Liver (tissue), 9 donors: ENCODE measurements around a stretch of chr15.

- PRO-cap, 5 experiments = peak in 4 of 5 experiments; most common plus-strand start chr15:90665715 (in 1); most common minus-strand start chr15:90665648 (in 2)
- RAMPAGE, long total RNA, 2 experiments = no peak in any of the 2 experiments
- RRBS = 3% methylated on average over 6 of the region's 50 CpGs
Observed at GRCh38 chr15:90665501-90666295, 51.4 kb upstream of the BLM start.

- PRO-cap, 5 experiments = no peak in any of the 5 experiments
- RAMPAGE, long total RNA, 2 experiments = no peak in any of the 2 experiments
- RRBS = no CpG with 5 or more reads among the region's 3 CpGs
Observed at GRCh38 chr15:90742074-90742463, 24.9 kb downstream of the BLM start.

DNA sequence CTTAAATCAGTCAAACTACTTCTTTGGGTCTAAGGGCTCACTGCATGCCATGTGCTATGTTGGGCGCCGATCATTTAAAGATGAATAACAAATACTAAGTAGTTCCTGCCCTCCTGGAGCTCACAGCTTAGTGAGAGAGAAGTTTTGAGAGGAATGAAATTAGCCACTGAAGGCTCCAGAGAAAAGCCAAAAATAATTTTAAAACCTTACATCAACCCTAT, 44.5 kb downstream of the BLM start:
- PRO-cap, 5 experiments = no peak in any of the 5 experiments
- RAMPAGE, long total RNA, 2 experiments = no peak in any of the 2 experiments
- RRBS = no CpG with 5 or more reads among the region's 2 CpGs

GRCh38 chr15:90838619-90838929, 29.8 kb upstream of the FURIN start:
- PRO-cap, 5 experiments = no peak in any of the 5 experiments
- RAMPAGE, long total RNA, 2 experiments = no peak in any of the 2 experiments
- RRBS = no CpG with 5 or more reads among the region's 11 CpGs

DNA sequence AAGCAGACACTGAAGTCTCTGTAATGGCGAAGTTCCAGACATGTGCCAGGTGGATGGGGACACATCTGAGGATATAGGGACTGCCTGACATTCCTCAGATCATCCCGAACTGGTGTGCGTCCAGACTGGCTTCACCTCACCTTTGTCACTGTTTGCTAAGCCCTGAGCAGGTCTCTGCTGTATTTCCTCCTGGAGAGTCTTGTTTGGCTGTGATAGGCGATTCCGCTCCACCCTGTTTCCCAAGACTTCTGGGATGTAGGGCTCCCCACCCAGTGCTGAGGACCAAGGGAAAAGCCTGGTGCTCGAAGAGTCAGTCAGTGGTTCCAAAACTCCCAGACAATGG, 11.1 kb upstream of the FURIN start:
- PRO-cap, 5 experiments = peak in 1 of 5 experiments; most common plus-strand start position 102 of the sequence (in 1); most common minus-strand start position 144 of the sequence (in 1)
- RAMPAGE, long total RNA, 2 experiments = no peak in any of the 2 experiments
- RRBS = no CpG with 5 or more reads among the region's 6 CpGs

DNA sequence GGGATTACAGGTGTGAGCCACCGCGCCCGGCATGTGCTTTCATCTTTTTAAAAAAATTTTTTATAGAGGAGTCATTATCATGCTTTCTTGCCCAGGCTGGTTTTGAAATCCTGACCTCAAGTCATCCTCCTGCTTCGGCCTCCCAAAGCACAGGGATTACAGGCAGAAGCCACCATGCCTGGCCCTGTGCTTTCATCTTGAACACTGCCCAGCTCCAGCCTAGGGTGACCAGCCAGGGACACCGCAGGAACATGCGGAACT, 8.0 kb upstream of the FURIN start:
- PRO-cap, 5 experiments = peak in 2 of 5 experiments; most common minus-strand start position 199 of the sequence (in 2)
- RAMPAGE, long total RNA, 2 experiments = no peak in any of the 2 experiments
- RRBS = no CpG with 5 or more reads among the region's 6 CpGs

DNA sequence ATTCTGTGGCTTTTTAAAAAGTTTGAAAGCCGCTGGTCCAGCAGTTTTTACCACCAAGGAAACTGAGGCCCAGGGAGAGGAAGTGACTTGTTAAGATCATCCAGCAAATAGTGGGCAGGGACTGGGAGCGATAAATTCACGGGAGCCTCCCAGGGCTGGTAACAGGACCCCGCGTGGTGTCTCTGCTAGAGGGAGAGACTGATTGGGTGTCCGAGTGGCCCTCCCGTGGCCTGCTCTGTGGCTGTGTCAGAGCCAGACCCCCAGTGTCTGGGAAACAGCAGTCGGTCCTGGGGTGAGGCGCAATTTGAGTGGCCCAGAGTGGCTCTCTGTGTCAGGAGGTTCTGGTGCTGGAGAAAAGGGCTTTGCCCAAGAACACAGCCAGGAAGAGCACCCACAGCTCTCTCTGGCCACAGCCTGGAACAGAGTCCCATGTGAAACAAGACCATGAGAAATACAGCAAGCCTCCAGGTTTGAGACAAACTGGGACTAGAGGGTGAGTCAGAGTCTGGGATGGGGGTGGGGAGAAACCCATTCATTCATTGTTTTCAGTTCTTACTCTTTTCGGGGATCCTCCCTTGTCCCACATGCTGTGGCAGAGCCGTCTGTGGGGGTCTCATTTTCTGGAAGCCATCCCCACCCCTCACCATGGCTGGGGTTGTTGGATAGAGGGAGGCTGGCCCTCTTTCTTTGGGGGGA, 4.4 kb downstream of the FURIN start:
- PRO-cap, 5 experiments = peak in 3 of 5 experiments; most common plus-strand start position 280 of the sequence (in 2); most common minus-strand start position 109 of the sequence (in 1)
- RAMPAGE, long total RNA, 2 experiments = start-site peak on the plus strand in 2 of 2 experiments, centred at positions 184 to 261 of the sequence, 32 to 140 reads per replicate
- RRBS = no CpG with 5 or more reads among the region's 11 CpGs

DNA sequence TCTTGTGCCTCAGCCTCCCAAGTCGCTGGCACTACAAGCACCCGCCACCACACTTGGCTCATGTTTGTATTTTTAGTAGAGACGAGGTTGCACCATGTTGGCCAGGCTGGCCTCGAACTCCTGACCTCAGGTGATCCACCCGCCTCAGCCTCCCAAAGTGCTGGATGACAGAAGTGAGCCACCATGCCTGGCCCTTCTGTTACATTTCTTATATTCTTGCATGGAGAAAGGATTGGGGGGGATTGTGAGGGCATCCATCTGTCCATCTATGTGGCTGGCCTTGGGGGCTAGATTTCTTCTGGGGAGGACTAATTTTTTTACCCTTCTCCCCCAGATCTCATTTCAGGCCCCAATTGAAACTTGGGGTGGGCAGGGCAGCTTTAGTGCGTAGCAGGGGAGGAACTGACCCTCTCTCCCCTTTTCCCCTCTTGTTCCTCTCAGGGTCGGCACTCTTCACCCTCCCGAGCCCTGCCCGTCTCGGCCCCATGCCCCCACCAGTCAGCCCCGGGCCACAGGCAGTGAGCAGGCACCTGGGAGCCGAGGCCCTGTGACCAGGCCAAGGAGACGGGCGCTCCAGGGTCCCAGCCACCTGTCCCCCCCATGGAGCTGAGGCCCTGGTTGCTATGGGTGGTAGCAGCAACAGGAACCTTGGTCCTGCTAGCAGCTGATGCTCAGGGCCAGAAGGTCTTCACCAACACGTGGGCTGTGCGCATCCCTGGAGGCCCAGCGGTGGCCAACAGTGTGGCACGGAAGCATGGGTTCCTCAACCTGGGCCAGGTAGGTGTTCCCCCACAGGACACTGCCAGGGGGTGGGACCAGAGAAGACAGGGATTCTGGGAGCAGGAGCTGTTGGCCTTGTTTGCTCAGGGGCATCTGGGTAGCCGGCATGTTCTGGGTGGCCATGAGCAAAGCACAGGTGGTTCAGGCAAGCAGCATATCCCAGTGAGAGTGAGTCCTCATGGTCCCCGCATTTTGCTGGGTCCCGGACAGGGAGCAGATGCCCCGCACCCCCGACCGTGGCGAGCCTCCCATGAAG, 7.1 kb downstream of the FURIN start:
- PRO-cap, 5 experiments = no peak in any of the 5 experiments
- RAMPAGE, long total RNA, 2 experiments = no peak in any of the 2 experiments
- RRBS = 76% methylated on average over 6 of the region's 25 CpGs

DNA sequence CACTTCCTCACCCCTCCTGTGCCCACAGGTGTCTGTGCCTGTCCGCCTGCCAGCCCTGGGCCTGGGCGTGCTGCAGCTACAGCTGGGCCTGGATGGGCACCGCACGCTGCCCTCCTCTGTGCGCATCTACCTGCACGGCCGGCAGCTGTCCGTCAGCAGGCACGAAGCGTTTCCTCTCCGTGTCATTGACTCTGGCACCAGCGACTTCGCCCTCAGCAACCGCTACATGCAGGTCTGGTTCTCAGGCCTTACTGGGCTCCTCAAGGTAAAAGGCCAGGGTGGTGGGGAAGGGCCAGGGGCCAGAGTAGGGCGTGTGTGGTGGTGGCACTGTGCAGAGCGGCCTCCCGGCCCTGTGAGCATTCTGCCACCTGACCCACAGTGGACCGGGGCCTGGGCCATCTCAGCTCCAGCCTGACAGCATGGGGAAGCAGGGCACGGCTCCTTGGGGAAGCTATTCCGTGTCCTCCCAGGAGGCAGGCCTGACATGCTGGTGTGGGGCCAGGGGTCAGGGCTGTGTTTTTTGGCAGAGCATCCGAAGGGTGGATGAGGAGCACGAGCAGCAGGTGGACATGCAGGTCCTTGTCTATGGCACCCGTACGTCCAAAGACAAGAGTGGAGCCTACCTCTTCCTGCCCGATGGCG, 9.0 kb downstream of the MAN2A2 start:
- PRO-cap, 5 experiments = no peak in any of the 5 experiments
- RAMPAGE, long total RNA, 2 experiments = no peak in any of the 2 experiments
- RRBS = no CpG with 5 or more reads among the region's 26 CpGs

GRCh38 chr15:90914276-90914762, 11.2 kb downstream of the MAN2A2 start:
- PRO-cap, 5 experiments = no peak in any of the 5 experiments
- RAMPAGE, long total RNA, 2 experiments = no peak in any of the 2 experiments
- RRBS = no CpG with 5 or more reads among the region's 11 CpGs

DNA sequence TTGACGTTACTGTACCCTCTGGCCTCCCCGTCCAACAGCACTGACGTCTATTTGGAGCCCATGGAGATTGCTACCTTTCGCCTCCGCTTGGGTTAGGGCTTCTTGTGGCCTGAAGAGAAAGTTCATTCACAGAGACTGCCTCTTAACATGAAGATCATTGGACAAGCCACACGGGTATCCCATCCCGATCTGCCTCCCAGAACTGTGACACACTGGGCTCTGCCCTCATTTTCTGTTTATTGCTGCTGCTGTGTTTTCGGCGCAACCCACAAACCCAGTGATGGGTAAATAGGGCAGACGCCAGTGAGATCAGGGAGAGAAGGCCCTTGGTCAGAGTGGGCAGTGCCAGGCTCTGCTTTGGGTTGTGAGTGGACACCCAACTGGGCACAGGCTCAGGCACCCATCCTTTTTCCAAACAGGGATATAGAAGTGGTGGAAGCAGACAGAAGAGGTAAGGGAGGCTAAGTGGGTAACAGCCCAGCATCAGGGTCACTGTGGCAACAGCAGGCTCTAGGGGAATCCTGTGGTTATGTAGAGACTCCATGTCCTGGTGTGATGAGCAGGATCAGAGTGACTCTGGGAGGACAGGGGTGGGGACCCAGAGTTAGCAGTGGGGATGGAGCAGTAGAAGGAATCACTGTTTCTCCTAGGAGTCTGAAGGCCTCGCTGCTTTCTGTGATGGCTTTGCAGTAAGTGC, 12.5 kb downstream of the HDDC3 start:
- PRO-cap, 5 experiments = no peak in any of the 5 experiments
- RAMPAGE, long total RNA, 2 experiments = no peak in any of the 2 experiments
- RRBS = no CpG with 5 or more reads among the region's 11 CpGs

DNA sequence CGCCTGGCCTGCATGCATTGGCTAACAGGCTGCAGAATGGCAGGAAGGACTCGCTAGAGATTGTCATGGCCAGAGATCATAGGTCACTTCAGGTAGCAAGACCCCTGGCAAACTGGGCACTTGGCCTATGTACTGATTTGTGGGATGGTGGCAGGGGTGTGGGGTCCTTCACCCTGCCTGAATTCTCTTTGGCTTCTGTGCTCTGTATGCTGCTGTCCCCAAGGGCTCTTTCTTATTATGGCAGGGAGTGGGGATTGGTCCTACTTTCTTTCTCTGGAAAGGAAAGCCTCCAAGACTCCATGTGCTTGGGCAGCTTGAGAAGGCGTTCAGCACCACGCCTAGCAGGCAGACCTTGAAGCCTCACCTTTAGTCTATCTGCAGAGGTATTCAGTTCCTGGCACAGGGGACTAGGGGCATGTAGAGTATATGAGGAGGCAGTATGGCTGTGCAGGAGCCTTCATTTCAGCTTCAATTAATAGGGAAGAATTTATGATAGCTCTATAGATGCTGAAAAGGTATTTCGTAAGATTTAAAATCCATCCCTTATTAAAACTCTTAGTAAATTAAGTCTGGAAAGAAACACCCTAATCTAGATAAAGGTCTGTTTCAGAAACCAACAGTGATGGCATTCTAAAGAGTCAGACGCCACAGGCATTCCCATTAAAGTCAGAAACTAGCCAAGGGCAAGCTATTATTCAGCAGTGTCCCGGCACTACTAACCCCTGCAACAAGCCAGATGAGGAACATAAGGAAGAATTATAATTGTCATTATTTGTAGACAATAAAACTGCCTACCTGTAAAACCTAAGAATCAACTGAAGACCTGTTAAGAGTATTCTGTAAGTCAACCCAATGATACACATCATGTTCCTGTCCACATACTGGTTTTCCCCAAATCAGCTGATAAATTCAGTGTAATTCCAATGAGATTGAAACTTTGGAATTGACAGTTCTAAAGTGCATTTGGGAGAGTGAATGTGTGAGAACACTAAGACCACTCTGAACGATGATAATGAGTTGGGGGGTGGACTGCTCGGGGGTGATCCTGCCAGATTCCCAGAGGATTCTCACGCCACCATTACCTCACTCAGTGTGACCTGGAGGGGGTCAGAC, 11.6 kb downstream of the HDDC3 start:
- PRO-cap, 5 experiments = no peak in any of the 5 experiments
- RAMPAGE, long total RNA, 2 experiments = no peak in any of the 2 experiments
- RRBS = no CpG with 5 or more reads among the region's 10 CpGs

DNA sequence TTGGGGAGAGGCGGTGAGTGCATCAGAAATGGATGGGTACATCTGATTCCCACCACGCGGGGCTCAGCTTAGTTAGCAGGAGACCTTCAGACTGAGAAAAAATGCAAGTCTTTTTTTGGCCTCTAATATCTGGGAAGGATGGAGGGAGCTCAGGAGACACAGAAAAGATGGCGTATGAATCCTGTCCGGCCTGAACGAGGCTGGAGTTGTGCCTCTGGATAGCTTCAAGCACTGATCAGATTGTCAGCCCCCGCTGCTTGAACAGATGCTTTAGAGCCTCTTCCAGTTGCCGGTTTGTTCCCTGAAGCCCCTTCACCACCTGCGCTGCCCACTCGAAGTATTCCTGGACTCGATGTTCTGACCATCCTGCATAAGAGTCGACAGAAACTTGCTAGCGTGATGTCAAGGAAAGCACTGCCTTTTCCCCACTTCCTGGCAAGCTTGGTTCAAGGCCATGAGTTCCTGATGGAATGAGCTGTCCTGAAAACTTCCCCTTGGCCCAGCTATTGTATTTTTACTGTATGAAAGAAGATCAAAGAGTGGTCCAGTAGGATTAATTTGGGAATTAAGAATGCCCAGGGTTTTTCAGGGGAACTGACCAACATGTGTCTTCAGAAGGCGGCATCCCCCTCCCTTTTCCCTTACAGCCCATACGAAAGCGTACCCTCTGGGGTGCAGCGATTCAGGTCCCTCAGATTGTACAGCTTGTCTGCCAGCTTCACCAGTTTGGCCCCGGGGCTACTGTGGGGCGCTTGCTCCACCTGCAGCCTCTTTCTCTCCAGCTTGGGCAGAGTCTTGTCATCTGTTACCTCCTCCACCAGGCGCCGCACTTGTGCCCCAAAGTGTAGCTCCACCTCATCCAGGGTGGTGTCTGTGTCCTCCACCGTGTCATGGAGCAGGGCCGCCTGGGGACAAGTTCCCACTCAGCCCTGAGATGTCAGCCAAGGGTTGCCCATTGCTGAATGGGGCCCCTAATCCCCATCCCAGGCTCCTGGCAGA, 1.0 kb downstream of the HDDC3 start:
- PRO-cap, 5 experiments = peak in 3 of 5 experiments; most common plus-strand start position 399 of the sequence (in 1); most common minus-strand start position 777 of the sequence (in 2)
- RAMPAGE, long total RNA, 2 experiments = no peak in any of the 2 experiments
- RRBS = no CpG with 5 or more reads among the region's 23 CpGs

- PRO-cap, 5 experiments = no peak in any of the 5 experiments
- RAMPAGE, long total RNA, 2 experiments = no peak in any of the 2 experiments
- RRBS = 100% methylated on average over 1 of the region's 24 CpGs
Observed at GRCh38 chr15:90952744-90954102, 1.5 kb upstream of the RCCD1 start.

GRCh38 chr15:90955492-90955926, 825 bp downstream of the RCCD1 start:
- PRO-cap, 5 experiments = no peak in any of the 5 experiments
- RAMPAGE, long total RNA, 2 experiments = no peak in any of the 2 experiments
- RRBS = no CpG with 5 or more reads among the region's 16 CpGs

DNA sequence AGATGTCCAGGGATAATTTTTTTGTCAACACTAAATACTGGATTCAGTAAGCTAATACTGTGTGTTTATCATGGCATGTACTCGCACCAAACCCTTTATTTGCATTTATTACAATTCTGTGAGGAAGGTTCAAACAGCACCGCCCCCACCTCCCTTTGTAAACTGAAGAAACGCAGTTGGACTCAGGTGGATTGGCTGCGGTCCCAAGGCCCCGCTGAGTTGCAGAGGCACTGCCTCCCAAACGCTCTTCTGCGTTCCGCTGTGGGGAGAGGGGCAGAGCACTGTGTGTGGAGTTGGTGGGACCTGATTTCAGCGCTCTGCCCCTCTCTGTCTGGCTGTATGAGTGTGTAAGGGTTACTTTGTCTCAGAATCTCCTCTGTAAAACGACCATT, 1.2 kb downstream of the RCCD1 start:
- PRO-cap, 5 experiments = no peak in any of the 5 experiments
- RAMPAGE, long total RNA, 2 experiments = no peak in any of the 2 experiments
- RRBS = no CpG with 5 or more reads among the region's 10 CpGs

- PRO-cap, 5 experiments = peak in 2 of 5 experiments; most common plus-strand start chr15:91423076 (in 2)
- RAMPAGE, long total RNA, 2 experiments = no peak in any of the 2 experiments
- RRBS = no CpG with 5 or more reads among the region's 1 CpG
Observed at GRCh38 chr15:91422916-91423133, 322.8 kb downstream of the SV2B start.

DNA sequence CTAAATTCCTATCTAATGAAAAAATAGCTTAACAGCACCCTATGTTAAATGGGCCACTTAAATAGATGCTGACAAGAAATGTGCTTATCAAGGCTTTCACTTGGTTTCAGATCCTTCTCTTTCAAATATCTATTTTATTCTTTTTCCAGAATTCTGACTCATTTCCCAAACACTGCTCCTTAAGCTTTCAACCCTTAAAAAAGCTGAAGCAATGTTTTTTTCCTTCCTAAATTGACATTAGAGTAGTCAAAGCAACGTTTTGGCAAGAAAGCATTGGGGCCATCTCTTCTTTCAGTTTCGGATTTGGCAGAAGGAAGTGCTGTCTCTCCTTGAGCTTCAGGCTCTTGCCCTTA, 147.4 kb upstream of the SLCO3A1 start:
- PRO-cap, 5 experiments = no peak in any of the 5 experiments
- RAMPAGE, long total RNA, 2 experiments = no peak in any of the 2 experiments
- RRBS = no CpG with 5 or more reads among the region's 2 CpGs

- PRO-cap, 5 experiments = peak in 1 of 5 experiments; most common plus-strand start chr15:92074971 (in 1)
- RAMPAGE, long total RNA, 2 experiments = no peak in any of the 2 experiments
- RRBS = no CpG with 5 or more reads among the region's 6 CpGs
Observed at GRCh38 chr15:92074624-92075118, 221.2 kb downstream of the SLCO3A1 start.

GRCh38 chr15:92616488-92616955, 39.1 kb downstream of the FAM174B start:
- PRO-cap, 5 experiments = no peak in any of the 5 experiments
- RAMPAGE, long total RNA, 2 experiments = no peak in any of the 2 experiments
- RRBS = no CpG with 5 or more reads among the region's 16 CpGs